Measurements from ENCODE around the gene UBE4A.

DNA sequence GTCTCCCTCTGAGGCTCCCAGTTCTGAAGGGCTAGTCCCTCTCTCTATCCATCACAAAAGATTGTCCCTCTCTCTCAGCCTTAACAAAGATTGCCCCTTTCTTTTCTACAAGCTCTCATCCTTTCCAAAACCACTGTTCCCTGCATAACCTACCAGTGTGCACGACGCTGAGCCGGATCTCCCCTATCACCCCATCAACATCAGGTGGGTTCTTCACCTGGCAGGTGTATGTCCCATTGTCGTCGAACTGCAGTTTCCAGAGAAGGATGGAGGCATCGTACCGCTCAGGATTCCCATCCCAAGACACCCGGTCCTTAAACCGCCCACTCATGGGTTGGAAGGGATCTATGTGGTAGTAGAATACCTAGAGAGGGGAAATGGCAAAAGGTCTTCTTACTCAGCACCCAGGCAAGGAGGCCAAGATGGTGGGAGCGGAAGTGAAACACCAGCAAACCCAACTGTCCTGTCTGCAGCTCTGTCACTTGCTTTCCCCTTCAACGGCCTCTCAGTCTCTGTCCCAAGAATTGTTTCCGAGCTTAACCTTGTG, 1.7 kb downstream of the MPZL2 start:
- PRO-cap = no peak

GRCh38 chr11:118359061-118359815, at the start of gene UBE4A:
UBE4A (plus strand) TSS chr11:118359600.
- PRO-cap = bidirectional peak, plus-strand start at chr11:118359634, minus-strand start at chr11:118359550

DNA sequence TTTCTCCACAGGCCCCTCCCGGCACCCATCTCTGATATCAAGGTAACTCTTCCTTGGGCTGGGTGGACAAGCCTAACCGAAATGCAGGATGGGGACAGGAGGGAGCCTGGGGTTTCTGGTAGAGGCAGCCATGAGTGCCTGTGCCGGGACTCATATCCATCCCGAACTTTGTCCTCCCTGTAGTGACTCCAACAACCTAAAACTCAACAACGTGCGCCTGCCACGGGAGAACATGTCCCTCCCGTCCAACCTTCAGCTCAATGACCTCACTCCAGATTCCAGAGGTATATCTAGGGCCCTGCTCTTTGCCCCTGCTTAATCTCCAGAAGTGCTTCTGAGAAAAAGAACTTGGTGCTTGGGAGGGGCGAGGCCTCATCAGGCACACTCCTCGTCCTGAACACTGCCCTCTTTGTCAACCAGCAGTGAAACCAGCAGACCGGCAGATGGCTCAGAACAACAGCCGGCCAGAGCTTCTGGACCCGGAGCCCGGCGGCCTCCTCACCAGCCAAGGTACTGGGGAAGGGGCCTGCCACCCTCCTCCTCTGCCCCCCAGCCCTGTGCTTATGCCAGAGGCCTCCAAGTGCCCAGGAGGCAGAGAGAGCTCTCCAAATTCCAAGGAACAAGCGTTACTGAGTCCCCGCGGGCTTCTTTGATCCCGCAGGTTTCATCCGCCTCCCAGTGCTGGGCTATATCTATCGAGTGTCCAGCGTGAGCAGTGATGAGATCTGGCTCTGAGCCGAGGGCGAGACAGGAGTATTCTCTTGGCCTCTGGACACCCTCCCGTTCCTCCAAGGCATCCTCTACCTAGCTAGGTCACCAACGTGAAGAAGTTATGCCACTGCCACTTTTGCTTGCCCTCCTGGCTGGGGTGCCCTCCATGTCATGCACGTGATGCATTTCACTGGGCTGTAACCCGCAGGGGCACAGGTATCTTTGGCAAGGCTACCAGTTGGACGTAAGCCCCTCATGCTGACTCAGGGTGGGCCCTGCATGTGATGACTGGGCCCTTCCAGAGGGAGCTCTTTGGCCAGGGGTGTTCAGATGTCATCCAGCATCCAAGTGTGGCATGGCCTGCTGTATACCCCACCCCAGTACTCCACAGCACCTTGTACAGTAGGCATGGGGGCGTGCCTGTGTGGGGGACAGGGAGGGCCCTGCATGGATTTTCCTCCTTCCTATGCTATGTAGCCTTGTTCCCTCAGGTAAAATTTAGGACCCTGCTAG, 3.3 kb downstream of the TMEM25 start:
- PRO-cap = no peak

- PRO-cap = bidirectional peak, plus-strand start at chr11:118606396, minus-strand start at chr11:118606374
These were observed 1.3 kb upstream of the PHLDB1 start for GRCh38 chr11:118606113-118606548.

- PRO-cap = bidirectional peak, plus-strand start at chr11:118623326, minus-strand start at chr11:118623135
These were observed 15.5 kb downstream of the PHLDB1 start for GRCh38 chr11:118622839-118623434.

DNA sequence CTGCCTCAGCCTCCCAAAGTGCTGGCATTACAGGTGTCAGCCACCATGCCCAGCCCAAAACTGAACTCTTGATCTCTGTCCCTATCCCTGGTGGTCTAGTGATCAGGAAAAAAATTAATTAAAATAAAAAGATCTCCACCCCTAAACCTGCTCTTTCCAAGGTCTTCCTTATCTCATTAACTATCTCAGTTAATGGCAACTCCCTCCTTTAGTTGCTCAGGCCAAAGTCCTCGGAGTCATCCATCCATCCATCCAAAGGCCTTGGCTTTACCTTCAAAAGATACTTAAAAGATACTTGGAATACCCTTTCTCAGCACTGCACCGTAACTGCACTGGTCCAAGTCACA, 19.5 kb upstream of the CXCR5 start:
- PRO-cap = no peak

GRCh38 chr11:118897065-118897455, 13.4 kb downstream of the CXCR5 start:
- PRO-cap = no peak

DNA sequence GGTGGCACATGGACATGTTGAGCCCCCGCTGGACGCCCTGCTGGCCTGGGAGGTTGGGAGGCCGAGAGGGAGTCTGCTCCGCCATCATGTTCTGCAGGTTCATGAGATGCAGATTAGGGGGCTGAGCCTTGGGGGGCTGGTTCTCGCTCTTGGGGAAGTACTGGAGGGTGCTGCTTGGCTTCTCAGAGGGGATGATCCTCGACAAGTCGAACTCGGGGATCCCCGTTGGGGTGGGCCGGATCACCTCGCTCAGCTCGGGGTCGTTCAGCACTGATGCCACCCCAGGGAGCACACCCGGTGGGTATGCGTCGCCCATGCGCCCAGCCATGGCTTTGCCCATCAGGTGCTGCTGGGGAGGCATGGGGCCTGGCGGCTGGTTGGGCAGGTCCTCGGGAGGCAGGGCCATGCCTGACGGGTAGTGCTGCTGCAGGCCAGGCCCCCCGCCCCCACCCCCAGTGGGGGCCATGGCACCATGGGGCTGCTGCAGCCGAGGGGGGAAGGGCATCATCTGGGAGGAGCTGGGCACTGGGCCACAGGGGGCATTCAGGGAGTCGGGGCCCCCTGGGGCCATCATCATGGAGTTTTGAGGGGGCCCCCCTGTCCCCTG, 15.1 kb downstream of the CXCR5 start:
- PRO-cap = no peak

DNA sequence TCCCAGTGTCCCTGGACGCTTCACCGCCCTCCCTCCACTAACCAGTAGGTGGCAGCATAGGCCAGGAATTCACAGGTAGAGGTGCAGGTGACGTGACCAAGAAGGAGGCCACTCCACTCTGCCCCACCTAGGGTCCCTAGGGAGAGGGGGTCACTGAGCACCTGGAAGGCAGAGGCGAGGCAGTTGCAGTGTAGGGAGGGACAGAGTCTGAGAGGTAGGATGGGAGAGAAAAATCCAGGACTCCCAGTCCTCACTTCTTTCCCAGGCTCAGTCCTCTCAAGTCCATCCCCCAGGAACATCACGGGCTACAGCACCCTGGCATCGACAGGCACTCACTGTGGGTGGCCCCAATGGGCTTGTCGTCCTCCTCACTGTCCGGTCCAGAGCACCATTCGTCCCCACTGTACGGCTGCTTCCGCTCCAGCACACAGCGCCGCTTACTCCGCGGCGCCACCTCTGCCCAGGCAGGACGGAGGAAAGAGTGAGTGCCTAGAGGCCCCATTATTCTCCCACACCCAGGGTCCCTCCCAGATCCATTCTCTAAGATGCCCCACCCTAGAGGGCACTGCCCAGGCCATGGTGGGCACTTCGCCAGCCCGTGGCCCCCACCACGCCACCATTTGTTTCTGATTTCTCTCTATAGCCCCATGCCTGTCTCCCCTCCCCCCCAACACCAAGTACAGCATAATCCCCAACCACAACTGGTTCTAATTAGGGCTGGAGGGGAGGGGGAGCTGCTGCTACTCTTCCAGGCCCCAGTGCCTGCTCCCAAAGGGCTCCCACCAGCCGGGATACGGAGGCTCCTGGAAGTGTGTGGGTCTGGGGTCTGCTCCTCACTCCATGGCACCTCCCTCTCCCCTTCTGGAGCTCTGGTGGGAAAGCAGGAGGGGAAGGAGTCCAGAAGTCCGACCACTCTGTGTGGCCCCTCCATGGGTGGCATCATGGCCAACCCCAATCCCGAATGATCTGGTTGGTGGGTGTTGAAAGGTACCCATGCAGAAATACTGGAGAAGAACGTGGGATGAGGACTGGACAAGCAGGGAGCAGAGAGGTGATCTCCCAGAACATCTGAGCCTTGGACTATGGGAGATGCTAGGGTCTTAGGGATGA, 18.2 kb downstream of the BCL9L start:
- PRO-cap = no peak

DNA sequence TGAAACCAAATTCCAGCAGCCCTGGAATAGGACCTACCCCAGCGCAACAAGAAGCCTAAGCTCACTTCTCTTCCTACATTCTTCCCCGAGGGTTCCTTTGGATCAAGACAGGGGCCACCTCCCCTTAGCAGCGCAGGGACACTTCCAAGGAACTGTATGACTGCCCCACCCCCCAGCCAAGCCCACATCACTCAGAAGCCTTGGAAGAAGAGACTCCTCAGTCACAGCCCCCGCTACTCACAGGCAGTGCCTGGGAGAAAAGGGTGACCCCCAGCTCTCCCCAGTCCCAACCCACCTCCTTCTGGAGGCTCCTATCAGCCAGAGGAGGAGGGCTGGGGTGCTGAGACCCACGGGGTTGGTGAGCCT, 1.2 kb downstream of the BCL9L start:
- PRO-cap = no peak

DNA sequence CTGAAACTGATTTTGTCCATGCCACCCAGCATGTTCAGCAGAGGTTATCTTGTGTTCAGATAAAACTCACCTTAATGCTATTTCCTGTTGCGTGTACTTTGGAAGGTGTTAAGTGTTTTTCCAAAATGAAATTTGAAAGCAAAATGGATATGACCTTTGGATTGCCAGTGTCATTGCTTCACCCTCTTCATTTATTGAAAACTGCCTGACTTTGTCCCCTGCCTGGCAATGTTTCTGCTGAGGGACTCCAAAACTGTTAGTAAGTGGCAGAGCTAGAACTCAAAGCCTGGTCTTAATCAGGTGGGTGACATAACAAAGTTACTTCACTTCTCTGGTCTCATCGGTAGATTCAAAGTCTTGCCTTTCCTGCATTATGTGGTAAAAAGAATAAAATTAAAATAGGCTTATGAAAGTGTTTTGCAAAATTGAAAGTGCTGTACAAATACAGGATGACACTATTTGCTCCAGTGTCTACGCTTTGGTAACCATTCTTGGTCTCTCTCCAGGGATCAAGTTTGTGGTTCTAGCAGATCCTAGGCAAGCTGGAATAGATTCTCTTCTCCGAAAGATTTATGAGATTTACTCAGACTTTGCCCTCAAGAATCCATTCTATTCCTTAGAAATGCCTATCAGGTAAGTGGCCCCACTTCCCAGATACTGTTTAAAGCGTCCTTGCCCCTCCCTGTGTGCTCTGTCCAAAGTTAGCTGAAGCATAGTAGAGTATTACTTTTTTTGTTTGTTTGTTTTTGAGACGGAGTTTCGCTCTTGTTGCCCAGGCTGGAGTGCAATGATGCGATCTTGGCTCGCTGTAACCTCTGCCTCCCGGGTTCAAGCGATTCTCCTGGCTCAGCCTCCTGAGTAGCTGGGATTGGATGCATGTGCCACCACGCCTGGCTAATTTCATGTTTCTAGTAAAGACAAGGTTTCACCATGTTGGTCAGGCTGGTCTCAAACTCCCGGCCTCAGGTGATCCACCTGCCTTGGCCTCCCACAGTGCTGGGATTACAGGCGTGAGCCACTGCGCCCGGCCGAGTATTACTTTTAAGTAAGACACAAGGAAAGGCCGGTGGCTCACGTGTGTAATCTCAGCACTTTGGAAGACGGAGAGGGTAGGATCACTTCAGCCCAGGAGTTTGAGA, 3.1 kb downstream of the TRAPPC4 start:
- PRO-cap = no peak

DNA sequence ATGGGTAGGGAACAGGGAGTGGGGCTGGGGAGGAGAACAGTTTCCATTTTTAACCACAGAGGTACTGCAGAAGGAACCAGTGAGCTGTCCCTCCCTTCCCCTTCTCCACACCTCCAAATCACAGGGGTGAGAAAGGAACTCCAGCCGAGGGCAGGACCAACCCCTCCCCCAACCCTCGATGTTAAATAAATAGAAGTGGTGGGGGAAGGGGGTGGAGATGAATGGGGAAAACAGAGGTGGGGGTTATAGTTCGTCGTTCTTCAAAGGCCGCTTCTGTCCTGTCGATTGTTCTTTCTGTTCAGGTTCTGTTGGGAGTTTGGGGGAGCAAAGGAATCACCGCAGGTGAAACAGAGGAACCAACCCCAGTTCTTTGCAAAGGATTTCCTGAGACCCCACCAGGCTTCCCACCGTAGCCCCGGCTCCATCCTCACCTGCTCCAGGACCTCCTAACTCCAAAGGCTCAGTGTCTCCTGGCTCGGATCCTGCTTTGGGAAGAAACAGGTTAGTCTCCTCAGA, 11.6 kb downstream of the HYOU1 start:
- PRO-cap = no peak

DNA sequence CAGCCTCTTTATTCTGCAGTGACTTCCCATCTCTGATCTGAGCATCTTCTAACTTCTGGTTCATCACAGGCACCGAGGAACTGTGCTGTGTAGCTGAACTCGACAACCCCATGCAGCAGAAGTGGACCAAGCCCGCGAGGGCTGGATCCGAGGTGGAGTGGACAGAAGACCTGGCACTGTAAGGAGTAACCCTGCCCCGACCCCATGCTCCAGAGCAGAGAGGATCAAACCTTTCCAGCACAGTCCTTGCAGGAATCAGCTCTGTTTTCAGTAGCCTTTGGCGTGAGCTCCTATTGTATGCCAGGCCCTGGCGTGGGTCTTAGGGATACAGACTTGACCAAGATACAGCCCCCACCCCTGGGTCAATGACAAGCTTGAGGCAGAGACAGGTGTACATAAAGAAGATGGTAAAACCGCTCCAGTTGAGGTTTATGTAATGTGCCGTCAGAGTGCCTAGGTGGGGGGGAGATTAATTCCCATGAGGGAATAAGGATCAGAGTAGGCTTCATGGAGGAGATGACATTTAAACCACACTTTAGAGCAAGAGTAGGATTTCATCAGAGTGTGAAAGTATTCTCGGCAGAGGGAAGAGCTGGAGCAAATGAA, 4.4 kb downstream of the C2CD2L start:
- PRO-cap = no peak

DNA sequence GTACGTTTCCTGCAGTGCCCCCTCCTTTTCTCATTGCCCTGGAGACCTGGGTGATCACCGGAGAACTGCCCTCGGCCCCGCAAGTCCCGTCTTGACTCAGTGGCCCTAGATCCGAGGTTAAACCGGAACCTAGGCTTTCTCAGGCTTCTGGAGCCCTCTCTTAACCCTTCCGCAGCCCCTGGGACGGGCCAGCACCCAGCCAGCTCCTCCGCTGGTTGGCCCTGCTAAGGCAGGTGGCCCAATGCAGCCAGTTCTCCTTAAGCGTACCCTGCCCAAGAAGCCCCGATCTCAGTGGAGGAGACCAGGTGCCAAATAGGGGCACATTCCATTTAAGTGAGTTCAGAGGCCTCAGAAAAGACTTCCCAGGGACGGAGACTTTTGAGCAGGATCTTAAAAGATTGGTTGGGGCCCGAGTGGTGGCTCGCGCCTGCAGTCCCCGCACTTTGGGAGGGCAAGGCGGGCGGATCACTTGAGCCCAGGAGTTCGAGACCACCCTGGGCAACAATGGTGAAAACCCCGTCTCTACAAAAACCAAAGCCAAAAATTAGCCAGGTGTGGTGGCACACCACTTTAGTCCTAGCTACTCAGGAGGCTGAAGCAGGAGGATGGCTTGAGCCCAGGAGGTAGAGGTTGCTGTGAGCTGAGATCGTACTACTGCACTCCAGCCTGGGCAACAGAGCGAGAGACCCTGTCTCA, 926 bp downstream of the NLRX1 start:
- PRO-cap = bidirectional peak, plus-strand start at position 342 of the sequence, minus-strand start at position 119 of the sequence

- PRO-cap = unidirectional peak, plus-strand start at chr11:119316647
These were observed 675 bp downstream of the MCAM start for GRCh38 chr11:119316174-119316736.

DNA sequence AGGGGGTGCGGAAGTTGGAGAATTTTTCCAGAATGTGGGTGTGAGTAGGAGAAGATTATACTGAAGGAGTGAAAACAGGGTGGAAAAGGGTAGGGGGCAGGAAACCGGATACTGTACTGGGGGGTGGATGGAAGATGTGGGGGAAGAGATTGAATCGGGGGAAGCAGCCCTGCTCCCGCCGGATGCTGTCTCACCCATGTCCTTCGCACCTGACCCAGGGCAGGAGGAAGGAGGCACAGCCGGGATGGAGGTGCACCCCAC, 3.0 kb upstream of the MCAM start:
- PRO-cap = bidirectional peak, plus-strand start outside the sequence, minus-strand start at position 226 of the sequence

- PRO-cap = bidirectional peak, plus-strand start at chr11:119320306, minus-strand start at chr11:119320186
These were observed 3.3 kb upstream of the MCAM start for GRCh38 chr11:119320222-119320563.

DNA sequence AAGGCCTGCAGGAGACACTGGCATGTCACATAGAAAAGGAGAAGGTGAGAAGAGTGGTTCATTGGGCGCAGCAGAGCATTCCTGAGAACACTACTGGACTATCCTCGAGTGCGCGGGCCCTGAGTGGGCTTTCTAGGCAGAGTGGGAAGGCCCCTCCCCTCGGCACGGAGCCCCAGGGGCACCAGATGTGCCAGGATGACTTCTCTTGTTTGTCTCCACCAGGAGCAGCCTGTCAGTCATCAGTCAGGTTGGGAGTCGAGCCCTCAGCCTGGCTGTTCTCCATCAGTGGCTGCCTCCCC, 9.2 kb downstream of the USP2 start:
- PRO-cap = no peak

DNA sequence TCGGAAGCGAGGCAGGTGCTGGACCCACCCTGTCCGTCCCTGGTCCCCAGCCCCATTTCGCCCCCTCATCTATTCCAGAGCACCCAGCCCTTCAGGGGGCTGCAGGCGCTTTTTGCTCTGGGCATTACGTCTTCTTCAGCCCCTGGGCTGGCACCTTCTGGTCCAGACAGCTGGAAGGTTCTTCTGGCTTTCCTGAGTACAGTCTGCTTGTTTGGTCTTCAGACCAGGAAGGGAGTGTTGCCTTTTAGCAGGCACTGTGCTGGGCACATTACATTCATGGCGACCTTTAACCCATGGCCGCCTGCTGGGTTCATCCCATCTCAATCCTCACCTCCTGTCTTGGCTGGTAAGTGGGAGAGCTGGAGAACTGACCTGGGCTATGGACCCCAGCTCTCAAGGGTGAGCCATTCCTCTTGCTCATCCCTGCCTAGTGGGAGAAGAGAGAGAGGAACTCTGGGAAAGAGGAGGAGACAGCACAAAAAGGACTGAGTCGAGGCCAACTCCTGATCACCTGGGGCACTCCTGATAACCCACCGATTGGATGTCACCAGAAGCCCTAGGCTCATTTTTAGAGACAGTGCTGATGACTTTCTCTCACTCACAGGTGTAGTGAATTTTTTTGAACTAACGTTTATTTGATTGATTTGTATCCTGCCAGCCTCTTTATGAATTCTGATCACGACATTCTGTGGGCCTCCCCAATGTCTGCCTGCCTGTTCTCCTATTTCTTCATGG, 892 bp upstream of the THY1 start:
- PRO-cap = no peak

- PRO-cap = no peak
These were observed 37.6 kb upstream of the THY1 start for GRCh38 chr11:119460623-119460974.